Skin of body (tissue), 2 donors: ENCODE results near the gene BLOC1S5.

DNA sequence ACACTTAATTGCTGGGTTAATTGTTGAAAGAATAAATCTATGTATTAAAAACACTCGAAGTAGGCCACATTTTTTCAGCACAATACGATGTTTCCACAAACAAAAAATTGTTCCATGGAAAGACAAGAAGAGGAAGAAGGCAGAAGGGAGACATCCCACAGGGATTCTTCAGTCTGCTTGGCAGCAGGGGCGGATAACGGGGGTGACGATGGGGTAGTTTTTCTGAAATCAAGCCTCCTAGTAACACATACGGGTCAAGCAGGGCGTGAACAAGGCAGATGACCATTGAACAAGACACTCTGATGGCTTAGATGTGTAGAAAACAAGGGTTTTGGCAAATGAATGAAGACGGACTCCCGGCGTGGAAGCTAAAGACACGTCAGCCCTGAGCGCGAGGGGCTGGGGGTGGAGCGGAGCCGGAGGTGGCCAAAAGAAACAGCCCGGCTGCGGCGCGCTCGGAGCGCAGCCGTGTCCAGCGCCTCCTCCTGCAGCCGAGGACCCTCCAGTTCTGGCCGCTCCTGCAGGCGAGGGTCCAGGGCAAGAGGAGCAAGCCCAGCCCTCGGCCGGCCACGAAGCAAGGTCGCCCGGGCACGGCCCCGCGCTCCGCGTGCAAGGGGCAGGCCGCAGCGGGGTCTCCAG lies 650 bp downstream of the SSR1 start:
- RAMPAGE, long total RNA = no peak

- RAMPAGE, long total RNA = no peak
These were observed 33.9 kb upstream of the BMP6 start for GRCh38 chr6:7691568-7692814.

DNA sequence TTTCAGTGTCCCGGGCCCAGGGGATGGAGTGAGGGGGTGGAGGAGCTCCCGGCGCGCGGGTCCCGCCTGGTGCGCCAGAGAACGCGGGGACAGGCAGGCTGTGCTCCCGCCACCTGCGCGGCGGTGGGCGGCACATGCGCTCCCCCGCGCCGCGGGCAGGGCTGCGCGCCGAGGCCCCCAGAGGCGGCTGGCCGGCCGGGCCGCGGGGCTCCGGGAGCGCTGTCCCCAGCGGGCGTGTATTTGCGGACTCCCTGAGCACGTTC lies 1.7 kb downstream of the BMP6 start:
- RAMPAGE, long total RNA = no peak

DNA sequence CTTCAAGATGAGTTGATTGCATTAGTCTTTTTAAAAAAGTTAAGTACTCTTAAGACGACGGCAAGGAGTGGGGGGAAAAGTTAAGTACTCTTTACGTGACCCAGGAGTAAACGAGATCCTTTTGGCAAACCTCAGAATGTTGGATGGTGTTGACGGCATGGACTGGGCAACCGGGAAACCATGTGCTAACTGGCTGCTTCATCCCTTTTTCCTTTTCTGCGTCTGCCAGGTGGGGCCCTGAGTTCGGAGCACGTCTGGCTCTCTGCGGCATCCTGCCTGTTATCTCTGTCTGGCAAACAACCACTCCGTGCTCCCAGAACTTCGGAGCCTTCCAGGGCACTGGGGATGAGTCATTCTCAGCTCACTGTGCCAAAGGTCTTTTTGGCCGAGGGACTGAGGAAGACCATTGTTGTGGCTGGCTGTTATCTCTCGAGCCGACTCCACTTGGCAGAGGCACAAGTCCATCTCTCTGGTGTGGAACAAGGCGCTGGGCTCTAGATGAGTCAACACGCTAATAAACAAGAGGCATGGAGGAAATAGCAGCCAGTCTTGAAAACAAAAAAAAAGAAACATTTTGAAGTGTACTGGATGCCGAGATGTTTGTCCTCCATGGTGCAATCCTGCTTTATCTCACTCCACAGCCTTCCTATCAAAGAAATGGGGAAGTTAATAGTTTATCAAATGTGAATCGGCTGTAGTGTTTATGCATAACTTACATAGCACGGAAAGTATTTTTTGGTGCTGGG lies 64.5 kb upstream of the TXNDC5 start:
- RAMPAGE, long total RNA = no peak

- RAMPAGE, long total RNA = start-site peak on the minus strand at chr6:8064329-8064418, 136 and 120 reads in 2 replicates
These were observed at the start of gene BLOC1S5 for GRCh38 chr6:8063660-8064856. TSS of gene BLOC1S5 (minus strand) at chr6:8064389.

DNA sequence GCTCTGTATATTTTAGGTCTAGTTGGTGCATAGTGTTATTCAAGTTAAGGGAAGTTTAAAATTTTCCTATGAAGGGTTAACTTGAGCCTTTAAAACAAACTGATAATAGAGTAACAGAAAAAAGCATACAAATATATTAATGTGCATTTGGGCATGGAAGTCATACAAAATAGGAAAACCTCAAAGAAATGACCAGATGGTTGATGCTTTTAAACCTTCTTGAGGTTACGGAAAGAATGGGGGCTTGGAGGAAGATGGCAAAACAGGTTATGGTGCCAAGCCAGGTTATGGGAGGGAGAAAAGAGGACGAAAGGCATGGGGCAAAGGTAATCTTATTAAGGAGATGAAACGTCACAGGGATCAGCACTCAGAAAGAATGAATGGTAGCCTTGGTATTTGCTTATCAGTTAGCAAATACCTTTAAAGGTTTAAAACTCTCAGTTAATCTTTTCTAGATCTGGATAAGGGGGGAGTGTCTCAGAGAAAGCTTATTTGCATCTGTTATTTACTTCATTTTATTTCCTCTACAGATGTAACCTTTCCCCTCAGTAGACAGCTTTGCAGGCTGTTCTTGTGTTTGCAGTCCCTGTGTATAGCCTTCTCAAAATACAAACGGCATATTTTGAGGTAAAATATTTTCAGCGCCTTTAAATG lies 55.4 kb upstream of the EEF1E1 start:
- RAMPAGE, long total RNA = no peak

GRCh38 chr6:8644774-8644973 lies 209.3 kb upstream of the SLC35B3 start:
- RAMPAGE, long total RNA = no peak

GRCh38 chr6:8645104-8645693 lies 209.9 kb upstream of the SLC35B3 start:
- RAMPAGE, long total RNA = no peak

GRCh38 chr6:8655211-8656082 lies 220.1 kb upstream of the SLC35B3 start:
- RAMPAGE, long total RNA = no peak

DNA sequence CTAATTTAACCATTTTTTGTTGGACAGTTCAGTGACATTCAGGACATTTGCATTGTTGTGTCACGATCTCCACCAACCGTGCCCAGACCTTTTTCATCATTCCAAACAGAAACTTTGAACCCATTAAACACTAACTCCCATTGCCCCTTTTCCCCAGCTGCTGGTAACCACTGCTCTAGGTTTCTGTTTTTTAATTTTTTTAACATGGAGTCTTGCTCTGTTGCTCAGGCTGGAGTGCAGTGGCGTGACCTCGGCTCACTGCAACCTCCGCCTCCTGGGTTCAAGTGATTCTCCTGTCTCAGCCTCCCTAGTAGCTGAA lies 241.3 kb upstream of the SLC35B3 start:
- RAMPAGE, long total RNA = no peak

GRCh38 chr6:8776267-8776747 lies 341.0 kb upstream of the SLC35B3 start:
- RAMPAGE, long total RNA = no peak

DNA sequence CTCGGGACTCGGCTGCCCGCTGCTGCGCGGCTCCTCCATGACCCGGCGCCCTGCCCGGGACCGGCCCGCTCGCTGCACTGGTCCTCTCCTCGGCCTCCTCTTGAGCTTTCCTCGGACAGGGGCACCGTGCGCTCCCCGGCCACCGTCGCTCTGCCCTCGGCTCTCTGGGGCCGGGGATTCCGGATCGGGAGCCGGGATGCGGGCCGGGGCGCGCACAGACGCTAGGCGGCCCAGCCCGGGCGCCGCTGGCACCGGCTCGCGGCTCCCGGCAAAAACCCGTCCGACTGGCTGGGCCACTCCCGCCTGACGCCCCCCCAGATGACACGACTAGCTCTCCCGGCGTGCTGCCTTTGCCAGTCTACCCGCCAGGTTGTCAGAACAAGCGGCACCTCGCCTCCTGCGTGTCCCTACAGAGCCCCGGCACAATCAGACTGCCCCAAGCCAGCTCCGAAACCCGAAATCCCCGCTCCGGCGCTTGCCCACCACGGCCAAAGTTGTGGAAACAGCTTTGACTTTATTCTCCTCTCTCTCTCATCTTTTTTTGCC lies 2.1 kb downstream of the TFAP2A start:
- RAMPAGE, long total RNA = no peak

DNA sequence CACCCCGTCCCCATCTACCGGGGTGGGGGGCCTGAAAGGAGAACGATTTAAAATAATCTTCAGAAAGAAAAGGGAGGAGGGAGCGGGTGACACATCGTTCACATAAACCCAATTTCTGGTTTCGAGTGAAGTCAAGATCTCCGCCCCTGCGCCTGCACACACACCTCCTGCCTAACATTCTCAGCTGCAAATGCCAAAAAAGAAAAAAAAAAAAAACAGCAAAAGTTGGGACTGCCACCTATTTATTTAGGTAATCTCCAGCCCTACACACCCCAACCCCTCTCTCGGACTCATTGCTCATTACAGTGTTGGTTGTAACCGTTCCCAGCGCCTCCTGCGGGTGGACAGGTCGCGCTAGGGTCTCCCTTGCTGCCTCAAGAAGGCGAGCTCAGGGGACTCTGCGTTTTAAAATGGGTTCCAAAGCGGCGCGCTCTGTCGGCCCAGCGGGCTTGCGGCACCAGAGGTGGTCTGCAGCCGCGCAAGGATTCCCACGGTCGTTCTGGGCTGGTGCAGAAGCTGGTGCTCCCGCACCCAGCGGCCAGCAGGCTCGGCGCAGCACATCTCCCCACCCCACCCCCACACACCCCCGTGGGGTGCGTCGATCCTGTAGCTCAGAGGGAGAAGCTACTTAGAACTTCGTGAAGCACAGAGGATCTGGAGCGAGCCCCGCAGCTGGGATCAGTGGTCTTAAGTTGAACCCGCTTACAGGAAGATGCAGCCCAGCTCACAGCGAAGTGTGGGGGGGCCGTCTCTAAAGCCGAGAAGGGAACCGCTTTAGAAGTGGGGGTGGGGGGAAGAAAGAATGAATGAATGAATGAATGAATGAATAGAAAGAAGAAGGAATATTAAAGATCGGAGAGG lies 979 bp downstream of the TFAP2A start:
- RAMPAGE, long total RNA = no peak

DNA sequence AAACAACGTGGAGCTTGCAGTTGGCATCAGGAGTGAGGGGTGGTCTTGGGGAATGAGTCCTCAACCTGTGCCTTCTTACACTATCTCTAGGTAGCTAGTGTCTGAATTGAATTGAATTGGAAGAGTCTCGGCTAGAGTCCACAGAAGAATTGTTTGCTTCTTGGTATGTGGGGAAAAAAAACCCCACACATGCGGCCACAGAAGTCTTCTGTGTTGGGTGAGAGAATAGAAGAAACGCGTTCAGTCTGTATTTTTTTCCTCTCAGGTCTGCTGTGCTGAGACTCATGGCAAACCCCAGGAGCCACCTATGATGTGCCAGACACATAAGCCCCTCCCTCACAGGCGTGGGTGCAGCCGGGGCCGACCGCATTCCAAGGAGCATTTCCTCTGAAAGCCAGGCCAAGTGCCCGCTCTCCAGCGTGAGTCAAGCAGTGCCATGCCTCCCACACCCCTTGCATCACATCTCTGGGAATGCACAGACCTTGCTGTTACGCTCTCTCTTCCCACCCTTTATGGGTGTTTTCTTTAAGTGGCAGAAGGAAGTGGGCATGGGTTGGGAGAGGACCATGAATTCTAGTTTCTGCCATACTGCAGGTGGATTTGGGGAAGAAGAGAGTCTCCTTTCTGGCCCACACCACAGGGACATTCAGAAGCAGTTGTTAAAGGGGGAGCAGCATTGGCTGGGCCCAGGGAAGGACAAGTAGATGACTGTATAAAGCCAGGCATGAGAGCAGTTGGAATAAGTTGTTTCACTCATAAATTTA lies 36.9 kb upstream of the TFAP2A start:
- RAMPAGE, long total RNA = no peak

DNA sequence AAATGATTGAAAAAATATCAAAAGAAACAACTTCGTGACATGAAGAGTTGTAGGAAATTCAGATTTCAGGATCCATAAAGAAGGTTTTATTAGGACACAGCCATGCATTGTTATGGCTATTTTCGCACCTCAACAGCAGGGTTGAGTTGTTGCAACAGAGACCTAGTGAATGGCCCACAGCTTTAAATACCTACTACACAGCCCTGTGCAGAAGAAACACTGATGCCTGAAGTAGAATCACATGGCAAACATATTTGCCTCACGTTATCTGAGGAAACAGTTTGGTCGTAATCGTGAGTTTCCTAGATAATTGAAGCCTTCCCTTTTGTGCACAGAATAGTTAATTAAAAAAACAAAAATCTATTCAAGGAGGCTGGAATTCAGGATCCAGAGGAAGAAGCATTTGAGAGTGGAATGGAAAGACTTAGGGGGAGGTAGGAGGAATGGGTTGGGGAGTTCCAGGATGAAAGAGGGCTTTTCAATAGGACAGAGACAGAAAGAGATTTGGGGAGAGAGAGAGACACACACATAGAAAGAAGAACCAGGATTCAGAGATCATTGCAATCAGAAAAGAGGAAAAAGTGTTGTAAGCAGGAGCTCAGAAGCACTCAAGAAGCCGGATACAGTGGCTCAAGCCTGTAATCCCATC lies 55.2 kb downstream of the GCNT2 start:
- RAMPAGE, long total RNA = no peak

DNA sequence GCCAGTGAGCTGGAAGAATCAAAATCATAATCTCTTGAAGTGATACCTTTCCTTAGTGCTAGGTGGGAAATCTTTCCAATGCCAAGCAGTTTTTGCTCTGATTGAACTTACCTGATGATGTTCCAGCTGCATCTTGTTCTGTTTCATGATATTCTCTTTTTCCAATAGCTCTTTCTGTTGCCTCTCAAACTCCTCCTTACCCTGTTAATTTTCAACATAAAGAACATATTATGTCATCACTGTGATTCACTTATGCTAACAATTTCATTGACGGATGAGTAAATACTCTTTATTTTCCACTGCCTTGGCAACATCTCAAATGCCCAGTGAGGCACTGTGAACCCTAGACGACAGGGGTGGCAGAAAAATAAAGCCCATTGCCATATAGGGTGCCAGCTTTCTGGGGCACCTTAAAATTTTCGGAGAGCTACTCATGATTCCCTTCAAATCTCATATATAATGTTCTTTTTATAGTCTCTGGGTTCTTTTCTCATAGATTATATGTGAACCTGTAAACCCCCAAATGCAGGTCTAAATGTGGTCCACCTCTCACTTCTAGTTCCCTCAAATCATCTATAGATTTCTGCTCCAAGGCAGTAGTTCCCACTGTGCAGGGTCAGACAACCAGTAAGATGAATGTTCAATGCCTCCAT lies 44.2 kb downstream of the NEDD9 start:
- RAMPAGE, long total RNA = no peak

DNA sequence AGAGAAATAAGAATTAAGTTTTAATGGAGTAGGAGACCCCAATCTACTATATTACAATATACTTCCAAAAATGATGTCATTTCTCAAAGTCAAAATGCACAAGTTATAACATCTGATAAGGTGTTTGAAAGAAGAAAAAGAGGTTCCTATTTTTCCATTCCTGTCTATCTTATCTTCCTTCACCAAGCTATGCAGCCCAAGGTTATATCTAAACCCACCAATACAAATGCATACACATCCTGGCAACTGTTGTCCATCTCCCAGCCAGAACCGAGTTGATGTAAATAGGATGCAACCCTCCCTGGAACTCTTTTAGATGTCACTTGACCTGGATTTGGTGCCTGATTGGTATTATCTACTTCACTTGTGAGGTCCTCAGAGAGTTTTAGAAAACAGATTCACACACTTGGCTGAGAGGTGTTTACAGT lies 10.5 kb downstream of the NEDD9 start:
- RAMPAGE, long total RNA = no peak

- RAMPAGE, long total RNA = no peak
These were observed 4.0 kb downstream of the NEDD9 start for GRCh38 chr6:11228437-11228835.

- RAMPAGE, long total RNA = no peak
These were observed 1.8 kb downstream of the NEDD9 start for GRCh38 chr6:11230443-11231355.

DNA sequence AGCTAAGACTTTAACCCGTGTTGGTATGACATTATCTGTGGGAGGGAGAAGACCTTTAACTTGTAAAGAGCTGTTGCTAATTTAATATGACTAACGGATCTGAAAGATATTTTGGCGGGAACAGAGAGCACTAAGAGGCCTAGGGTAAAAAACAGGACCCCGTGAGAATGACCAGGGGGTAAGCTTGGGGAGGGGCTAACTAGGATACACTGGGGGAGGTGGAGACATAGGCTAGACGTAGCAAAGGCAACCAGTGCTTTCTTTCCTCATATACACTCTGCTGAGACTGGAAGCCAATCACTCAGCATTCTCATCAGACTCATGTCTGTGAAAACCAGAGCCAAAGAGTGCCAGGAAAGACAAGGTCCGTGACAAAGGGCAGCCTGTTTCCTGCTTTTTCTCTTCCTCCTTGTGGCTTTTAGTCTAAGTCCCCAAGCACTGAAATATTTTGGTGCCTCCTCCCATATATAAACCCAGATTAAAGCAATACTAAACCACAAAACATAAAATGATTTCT lies 97.9 kb upstream of the NEDD9 start:
- RAMPAGE, long total RNA = no peak